Ileum (tissue), 1 donor: Measurements from ENCODE around the genes NAB2 and INHBE.

DNA sequence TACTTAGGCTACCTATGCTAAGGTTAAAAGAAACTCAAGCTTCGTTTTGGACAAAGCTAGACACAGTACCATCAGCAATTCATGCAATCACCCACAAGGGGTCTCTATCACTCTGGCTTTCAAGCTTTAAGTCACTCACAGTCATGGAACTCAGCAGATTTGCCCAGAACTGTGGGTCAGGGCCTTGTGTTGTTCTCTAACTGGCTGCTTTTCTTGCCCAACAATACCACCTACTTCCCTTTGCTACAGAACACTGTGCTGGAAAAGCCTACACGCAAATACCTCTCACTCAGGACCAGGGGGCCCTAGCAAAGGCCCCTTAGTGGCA lies 9.1 kb downstream of the NEMP1 start:
- PRO-cap = no peak

DNA sequence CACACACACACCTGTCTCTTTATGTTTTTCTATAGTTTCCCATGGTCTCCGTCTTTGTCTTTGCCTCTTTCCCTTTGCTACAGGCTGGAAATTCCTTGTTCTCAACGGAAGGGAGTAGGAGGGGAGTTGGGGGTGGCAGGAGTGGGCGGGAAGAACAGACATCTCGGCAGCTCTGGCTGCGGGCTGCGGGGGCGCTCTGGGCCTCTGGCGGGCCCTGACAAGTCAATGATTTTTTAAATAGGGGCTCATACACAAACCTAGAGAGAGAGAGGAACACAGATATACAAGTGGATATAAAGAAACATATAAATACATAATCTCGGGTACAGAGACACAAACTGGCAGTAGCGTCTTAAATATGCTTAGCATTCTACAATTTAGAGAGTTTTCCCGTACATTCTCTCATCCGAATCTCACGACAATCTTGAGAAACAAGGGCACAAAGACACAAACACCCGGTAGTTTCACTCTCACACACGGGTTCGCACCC lies 2.3 kb upstream of the NAB2 start:
- PRO-cap = no peak

DNA sequence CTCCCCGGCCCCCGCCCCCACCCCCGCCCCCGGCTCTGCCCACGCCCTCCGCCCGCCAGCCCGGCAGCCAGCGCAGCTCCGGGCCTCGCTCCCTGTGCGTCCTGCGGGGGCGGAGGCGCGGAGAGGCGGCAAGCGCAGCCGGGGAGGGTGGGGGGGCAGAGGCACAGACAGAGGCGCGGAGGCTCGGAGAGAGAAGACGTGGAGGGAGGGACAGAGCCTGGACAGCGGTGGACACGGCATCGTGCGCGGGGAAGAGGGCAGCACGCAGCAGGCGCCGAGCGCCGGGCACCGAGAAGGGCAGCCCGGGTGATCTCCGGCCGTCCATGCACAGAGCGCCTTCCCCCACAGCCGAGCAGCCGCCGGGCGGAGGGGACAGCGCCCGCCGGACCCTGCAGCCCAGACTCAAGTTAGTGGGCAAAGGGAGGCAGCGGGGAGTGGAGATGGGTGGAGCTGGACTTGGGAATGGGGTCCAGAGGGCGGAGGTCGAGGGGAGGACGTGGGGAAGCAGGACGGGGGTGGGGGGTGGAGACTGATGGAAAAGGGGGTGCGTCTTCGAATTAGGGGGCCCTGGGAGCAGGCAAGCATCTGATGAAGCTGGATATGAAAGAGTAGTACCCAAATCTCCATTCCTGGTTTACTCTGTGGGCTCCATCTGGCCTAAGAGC lies at the start of gene NAB2:
TSS of gene NAB2 (plus strand) at position 166 of the 665 bp plus-strand sequence.
- PRO-cap = bidirectional peak, plus-strand start at position 95 of the sequence, minus-strand start outside the sequence; bidirectional peak, plus-strand start at position 472 of the sequence, minus-strand start at position 409 of the sequence

GRCh38 chr12:57105130-57105398 lies 6.1 kb downstream of the STAT6 start:
- PRO-cap = no peak

DNA sequence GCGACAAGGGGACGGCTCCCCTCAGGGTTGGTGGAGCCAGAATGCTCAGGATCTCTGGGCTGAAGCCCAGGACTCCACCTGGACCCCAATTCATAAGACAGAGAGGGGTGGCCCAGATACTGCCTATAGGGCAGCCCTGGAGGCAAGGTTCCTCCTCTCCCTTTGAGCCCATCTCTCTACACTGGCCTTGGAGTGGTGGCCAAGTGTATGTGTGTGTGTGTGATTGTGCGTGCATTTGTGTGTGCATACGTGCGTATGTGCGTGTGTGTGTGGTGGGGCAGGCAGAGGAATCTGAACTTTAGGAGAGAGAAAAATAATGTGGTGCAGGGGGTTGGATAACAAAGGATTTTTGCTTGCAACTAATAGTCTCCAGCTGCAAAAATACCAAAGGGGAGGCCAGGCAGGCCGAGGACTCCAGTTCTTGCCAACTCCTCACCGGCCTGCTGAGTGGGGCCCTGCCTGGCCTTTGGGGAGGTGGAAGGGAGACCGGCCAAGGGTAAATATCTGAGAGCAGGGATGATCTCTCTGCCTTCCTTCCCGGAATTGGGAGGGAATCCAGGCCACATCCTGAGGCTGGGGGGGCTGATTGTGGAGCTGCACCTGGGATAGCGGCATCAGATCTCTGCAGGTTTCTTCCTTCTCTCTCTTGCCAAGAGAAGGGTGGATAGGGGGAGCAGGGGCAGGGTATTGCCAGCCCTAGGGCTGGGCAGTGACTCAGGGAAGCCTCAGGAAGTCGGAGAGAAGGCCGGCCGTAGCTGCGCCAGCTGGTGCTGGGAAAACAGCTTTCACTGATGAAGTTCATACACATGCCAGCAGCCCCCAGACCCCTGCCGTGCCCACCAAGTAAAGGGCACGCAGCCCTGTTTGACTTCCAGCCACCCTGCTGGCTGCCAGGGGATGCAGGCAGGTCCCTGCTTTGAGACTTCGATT lies 23.5 kb downstream of the LRP1 start:
- PRO-cap = no peak

GRCh38 chr12:57186984-57187778 lies 29.4 kb upstream of the NXPH4 start:
- PRO-cap = no peak

DNA sequence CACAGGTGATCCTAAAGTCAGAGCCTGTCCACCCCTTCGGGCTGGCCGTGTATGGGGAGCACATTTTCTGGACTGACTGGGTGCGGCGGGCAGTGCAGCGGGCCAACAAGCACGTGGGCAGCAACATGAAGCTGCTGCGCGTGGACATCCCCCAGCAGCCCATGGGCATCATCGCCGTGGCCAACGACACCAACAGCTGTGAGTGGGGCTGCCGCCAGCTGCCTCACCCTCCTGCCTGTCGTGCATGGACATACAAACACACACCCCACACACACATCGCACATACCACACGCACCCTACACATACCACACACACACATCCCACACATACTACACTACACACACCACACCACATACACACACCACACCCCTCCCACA lies 25.3 kb upstream of the NXPH4 start:
- PRO-cap = no peak

DNA sequence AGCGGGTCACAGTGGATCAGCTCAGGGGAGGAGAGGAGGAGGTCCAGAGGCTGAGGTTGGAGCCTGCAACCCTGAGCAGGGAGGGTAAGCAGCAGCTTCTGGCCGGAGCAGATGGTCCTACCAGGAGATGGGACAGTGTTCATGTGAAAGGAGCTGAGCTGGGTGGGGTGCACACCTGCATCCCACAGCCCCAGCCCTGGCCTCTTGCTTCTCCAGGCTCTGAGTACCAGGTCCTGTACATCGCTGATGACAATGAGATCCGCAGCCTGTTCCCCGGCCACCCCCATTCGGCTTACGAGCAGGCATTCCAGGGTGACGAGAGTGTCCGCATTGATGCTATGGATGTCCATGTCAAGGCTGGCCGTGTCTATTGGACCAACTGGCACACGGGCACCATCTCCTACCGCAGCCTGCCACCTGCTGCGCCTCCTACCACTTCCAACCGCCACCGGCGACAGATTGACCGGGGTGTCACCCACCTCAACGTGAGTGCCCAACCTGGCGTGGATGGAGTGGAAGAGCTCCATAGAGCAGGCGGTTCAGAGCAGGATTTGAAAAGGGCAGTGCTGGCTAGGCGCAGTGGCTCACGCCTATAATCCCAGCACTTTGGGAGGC lies 10.2 kb upstream of the NXPH4 start:
- PRO-cap = no peak

- PRO-cap = no peak
These were observed 2.6 kb upstream of the SHMT2 start for GRCh38 chr12:57226794-57227350.

DNA sequence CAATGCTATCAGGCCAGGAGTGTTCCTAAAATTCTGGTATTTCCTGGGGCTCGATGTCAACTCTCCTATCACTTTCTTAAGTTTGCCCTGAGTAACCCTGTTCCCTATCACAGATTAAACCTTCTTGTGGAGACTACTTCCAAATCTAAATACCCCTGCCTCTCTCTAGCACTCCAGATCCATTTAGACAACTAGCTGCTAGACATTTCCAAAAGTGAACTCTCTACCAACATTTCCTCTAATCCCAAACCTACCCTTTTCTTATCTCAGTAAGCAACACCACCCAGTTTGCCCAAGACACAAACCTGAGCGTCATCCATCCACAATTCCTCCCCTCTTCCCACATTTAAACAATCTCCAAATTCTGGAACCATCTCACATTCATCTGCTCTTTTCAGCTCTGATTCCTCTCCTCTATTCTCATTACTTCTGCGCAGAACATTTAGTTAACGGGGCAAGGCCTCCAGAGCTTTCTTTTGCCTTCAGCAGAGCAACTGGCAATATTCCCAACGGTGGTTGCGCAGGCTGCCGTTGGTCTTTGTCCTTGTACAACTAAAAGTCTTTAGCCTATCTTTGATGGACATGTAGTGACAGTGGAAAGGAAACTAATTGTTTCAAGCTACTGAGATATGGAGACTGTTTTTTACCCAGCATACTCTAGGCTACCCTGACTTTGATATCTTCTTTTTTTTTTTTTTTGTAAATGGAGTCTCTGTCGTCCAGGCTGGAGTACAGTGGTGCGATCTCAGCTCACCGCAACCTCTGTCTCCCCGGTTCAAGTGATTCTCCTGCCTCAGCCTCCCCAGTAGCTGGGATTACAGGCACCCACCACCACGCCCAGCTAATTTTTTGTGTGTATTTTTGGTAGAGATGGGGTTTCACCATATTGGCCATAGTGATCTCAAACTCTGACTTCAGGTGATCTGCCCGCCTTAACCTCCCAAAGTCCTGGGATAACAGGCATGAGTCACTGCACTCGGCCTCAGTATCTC lies 12.7 kb downstream of the R3HDM2 start:
- PRO-cap = no peak

- PRO-cap = no peak
These were observed 3.9 kb upstream of the INHBE start for GRCh38 chr12:57451147-57451749.

DNA sequence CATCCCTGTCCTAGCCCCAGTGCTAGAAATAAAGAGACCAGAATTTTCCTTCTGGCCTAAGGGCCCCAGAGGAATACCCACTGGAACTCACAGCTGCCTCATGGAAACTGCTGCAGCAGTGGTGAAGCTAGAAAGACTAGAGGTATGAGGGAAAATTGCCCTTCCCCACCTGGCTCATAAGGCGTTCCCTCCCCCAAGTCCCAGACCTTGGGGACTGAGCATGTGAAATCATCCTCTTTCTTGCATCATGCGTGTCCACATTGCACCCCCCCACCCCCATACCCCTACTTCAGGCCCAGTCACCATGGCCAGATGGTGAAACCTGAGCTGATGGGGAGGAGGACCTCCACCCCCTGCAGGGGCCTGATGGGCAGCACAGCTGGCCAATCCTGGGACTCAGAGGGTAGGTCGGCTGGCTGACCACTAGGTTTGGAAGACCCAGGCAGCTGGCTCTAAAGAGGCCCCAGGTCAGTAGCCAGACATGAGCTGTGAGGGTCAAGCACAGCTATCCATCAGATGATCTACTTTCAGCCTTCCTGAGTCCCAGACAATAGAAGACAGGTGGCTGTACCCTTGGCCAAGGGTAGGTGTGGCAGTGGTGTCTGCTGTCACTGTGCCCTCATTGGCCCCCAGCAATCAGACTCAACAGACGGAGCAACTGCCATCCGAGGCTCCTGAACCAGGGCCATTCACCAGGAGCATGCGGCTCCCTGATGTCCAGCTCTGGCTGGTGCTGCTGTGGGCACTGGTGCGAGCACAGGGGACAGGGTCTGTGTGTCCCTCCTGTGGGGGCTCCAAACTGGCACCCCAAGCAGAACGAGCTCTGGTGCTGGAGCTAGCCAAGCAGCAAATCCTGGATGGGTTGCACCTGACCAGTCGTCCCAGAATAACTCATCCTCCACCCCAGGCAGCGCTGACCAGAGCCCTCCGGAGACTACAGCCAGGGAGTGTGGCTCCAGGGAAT lies at the start of gene INHBE:
TSS of gene INHBE (plus strand) at position 471 of the 964 bp plus-strand sequence.
- PRO-cap = no peak

GRCh38 chr12:57497310-57497714 lies 9.4 kb downstream of the MARS1 start:
- PRO-cap = no peak

DNA sequence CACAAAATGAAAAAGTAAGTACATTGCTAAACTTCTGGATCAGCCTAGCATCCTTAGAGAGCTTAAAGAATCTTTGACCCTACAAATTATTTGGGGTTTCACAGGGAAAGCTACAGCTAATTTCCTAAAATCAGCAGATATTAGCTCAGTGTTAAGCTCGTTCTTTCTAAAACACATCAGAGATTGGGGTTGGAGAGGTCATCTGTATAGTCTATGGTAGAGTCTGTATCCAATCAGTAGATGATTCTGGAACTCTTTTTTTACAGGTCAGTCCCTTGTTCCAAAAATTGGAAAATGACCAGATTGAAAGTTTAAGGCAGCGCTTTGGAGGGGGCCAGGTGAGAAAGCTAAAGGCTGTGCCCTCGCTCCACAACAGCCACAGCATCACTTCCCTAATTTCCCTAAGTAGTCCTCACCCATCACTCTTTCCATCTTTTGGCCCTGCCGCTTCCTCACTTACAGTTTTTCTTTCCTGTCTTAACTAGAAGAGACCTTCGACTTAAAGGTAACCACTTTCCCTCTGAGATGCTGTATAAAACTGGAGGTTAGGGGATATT lies 4.6 kb downstream of the DDIT3 start:
- PRO-cap = no peak

DNA sequence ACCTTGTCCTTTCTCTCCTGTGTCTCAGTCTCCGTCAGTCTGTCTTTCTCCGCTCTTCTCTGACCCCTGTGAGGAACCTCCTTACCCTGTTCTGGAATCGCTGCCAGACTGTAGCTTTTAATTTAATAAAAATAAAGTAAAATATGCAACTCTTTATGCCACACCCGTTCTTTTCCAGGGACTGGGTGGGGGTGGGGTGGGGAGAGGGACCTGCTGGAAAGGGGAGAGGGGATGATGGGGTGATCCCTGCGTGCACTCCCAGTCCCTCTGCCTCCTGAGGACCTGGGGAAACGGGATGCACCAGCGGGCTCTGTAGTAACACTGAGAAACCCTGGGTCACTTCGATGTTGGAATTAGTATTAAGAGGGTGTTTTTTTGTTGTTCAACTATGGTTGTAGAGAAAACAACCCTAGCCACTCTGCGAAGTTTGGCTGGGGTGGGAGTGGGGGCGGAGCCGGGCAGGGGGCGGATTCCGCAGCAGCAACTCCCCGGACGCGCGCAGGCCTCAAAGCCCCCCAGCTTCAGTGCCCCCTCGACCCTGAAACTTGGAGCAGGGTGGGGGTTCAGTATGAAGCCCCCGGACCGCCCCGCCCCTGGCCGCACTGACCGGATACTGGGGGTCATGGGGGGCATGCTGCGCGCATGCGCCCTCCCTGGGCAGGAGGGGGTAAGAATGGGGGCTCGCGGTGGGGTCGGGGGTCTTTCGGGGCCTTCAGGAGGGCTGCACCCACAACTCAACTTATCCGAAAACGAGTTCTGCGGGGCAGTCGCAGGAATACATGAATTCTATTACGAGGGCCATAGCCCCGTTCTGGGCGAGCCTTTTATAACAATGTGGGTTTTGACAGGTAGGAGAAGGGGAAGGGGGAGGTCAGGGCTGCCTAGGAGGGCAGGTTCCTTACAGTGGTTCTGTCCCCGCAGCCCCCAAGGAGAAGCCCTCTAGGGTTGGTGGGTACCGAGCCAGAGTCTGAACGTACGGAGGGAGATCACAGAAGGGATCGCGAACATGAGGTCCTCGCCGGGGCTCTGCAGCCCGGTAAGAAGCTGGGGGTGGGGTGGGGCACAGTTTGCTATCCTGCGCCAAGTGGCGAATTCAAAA lies 1.2 kb upstream of the ARHGEF25 start:
- PRO-cap = bidirectional peak, plus-strand start at position 492 of the sequence, minus-strand start at position 333 of the sequence

- PRO-cap = no peak
These were observed 552 bp upstream of the ARHGEF25 start for GRCh38 chr12:57610748-57611018.

GRCh38 chr12:57722888-57723521 lies 15.5 kb downstream of the AGAP2 start:
- PRO-cap = no peak

GRCh38 chr12:57725850-57726463 lies 12.6 kb downstream of the AGAP2 start:
- PRO-cap = no peak

DNA sequence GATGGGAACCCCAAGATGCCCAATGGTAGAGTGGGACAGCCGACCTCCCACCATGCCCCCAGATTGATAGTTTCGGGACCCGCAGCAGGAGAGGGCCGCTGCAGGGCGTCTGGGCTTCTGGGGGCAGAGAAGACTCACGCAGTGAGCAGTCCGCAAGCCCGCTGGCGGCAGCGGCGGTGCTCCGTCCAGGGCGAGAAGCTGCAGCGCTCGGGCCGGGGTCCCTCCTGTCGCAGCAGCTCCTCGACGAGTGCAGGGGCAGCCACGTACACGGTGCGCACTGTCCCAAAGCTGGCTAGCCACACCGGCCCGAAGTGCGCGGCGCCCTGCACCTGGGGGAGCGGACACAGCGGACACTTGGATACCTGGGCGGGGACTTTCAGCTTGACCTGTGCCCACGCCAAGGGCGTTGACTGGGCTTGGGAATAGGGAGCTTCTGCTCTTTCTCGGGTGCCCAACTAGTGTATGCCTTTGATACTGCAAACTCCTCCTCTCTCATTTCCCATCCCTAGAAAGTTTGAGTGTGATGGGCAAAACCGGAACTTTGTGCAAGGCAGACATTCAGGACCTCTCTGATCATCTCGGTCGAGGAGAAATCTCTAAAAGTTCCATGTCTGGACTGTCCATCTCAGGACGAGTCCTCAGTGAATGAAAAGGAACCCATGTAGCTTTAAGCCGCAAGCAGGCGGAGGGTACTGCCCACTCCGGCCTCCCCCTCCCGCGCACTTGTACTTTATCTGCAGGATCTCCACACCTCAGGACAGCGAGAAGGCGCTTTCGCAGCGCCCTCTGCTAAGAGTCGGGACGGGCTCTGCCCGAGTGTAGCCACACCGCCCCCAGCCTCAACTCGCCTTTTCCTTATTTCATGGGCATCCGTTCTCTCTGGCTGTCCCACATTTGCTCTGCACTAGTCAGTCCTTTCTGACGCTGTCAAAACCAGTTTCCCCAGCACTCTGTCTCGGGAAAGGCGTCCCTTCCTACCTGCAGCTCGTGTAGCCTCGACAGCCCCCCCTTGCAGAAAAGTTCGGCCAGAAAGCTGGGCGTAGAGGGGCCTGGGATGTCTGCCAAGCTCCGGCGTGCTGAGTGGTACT lies 665 bp downstream of the CYP27B1 start:
- PRO-cap = no peak

DNA sequence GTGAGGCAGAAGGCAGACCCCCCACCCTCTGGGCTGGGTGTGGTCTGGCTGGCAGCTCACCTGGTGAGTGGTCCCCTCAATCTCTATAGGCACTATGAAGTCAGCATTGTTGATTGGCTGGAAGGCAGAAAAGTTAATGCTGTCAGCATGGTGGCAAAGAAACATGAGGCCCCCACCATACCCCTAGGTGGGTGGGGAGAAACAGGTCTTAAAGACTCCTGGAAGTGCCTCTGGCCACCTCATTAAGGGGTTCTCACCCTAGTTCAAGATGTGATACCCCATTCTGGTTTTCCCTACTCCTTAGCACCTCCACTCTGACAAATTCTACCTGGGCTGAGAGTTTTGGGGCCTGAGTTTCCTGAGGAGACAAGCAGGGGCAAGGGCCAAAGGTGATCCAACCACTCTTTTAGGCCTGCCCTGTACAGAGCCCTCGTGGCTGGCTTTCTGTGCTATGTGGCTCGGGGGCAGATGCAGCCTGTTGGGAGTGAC lies 7.8 kb upstream of the AVIL start:
- PRO-cap = no peak